ENCODE measurements around a stretch of chr3.

DNA sequence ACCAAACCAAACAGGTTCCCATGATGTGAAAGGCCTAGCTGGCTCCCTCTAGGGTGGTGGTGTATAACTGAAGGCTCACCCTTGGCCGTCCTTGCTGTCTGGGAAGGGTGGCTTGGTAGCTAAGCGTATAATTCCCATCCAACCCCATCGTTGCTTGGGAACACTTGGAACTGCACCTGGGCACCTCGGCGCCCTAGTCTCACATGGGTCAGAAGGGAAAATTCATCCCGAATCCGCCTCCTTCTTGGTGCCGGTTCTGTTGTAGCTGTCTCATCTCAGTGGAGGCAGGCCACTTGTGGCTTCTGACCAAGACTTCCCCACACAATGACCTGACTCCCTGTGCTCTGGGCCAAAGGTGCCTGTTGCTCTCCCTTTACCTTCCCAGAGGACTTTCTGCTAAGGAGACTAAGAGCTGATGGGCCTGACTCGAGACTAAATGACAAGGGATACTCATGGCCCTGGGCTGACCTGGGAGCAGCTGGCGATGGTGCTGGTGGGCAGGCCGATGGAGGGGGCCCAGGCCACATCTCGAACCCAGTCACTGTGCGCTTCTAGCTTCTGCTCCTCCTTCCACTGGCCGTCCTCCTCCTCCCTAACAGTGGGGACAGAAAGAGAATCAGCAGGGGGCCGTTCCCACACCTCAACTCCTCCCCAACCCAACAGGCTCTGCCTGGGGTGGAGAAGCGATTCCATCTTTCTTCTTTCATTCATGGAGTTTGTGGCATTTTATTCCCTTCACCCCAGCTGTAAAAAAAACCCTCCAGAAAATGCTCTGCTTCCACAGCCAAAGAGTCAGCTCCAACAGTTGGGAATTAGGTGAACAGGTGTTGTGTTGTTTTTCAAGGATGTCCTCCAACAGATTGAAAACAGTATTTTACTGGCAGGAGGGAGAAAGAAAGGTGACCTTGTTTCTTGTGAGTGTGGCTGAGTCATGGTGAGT lies 12.1 kb upstream of the GHRL start:
- PRO-cap, result no peak

DNA sequence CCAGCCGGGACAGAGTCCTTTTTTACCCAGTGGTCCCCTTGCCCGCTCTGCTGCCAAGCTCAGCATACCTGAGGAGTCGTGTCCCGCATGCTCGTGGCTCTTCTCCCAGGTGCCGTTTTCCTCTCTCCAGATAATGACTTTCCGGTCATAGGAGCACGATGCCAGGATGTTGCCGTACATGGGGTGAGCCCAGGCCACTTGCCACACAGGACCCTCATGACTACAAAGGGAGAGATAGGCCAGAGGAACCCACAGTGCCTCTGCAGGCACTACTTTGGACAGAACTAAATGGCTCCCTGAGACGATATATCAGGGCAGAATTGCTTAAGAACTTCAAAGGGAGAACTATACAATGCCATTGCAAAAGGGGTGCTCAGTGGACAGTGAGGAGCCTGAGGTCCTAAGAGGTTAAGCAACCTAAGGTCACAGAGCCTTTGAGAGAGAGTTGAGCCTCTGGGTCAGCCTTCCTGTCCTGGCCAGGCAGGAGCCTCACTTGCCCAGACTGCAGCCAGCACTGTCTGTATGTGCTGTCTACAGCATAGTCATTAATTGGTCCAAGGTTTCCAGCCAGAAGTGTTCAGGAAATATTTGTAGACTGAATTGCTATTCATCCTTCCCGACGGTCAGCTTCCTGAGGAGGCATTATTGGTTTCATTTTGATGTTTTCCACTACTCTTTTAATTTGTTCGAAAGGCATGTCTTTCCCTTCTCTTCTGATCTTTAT lies 8.2 kb downstream of the SEC13 start:
- PRO-cap, result no peak

DNA sequence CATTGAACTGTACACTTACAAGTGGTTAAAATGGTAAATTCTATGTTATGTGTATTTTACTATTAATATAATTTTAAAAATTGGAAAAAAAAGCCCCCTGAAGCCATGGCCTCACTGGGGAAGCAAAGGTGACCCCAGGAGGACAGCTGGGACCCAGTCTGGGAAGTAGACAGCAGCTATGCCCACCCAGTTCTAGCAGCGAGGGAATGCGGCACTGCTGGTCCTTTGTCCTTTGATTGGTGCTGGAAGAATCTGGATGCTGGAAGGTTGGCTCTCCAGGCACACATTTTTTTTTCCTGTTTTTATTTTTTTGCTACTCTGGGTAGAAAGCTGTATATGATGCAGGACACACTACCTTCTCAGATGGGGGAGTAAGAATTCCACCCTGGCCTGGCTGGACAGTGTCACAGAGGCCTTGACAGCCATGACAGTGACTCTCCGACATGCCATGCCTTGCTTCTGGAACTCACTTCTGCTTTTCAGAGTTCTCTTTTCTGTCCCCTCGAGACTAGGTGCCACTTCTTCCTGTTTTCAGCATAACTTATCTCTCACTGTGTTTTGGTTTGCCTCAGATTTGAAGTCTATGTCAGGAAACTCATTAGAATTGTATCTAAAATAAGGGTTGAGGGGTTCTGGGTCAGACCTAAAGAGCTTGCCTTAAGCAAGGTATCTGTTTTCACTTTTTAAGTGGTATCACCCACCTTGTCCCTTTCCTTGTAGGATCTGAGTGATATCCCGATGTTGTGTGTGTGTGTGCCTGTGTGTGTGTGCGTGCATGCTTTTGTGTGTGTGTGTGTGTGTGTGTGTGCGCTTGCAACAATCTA lies 69.0 kb upstream of the SEC13 start:
- PRO-cap, result no peak

- PRO-cap, result no peak
These were observed 13.0 kb downstream of the ATP2B2 start for GRCh38 chr3:10492410-10492673.

GRCh38 chr3:10504146-10504511 lies 1.3 kb downstream of the ATP2B2 start:
- PRO-cap, result no peak

DNA sequence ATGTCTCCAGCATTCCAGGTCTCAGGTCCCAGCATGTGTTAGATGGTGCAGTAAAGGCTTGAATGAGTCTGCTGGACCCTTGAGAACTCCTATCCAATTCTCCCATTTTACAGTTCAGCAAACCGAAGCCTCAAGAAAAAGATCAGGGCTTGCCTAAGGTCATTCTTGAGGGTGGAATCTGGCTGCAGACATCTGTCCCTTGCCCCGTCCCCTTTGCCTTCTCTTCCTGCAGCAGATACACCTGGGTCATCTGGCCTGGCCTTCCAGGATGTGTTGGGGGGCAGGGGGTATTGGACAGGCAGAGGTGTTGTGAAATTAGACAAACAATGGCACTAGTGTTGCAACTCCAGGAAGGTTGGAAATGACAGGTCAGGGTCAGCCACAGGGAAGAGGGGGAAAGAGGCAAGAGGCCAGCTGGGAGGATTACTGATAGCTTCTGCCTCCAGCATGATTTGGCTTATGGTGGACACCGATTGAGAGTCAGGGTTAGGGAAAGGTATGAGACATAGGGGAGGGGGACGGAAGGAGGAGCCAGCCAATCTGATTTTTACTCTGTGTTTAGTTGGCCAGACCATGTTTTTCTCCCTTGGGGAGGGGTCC lies 3.2 kb upstream of the ATP2B2 start:
- PRO-cap, result no peak

DNA sequence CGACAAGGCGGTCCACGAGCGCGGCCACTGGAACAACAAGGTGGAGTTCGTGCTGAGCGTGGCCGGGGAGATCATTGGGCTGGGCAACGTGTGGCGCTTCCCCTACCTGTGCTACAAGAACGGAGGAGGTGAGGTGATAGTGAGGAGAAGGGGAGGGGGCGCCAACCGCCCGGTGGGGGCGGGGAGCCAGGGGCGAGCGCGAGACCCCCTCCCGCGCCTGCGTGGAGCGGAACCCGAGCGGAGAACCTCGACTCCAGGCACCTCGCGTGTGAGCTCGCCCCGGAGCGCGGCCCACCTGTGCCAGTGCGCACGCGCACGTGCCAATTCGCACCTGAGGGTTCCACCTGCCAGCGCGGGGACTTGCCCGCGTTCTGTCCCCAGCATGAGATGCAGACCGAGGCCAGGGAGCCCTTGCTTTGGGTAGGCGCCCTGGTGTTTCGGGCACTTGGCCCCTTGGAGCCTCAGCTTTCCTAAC lies 403 bp downstream of the SLC6A11 start:
- PRO-cap, result no peak

- PRO-cap, result no peak
These were observed 1.8 kb downstream of the SLC6A1 start for GRCh38 chr3:10994362-10994808.

GRCh38 chr3:11185523-11186156 lies 31.3 kb downstream of the HRH1 start:
- PRO-cap, result no peak

- PRO-cap, result no peak
These were observed 35.9 kb downstream of the ATG7 start for GRCh38 chr3:11308041-11308498.

- PRO-cap, result no peak
These were observed 175.9 kb downstream of the ATG7 start for GRCh38 chr3:11447737-11448832.

DNA sequence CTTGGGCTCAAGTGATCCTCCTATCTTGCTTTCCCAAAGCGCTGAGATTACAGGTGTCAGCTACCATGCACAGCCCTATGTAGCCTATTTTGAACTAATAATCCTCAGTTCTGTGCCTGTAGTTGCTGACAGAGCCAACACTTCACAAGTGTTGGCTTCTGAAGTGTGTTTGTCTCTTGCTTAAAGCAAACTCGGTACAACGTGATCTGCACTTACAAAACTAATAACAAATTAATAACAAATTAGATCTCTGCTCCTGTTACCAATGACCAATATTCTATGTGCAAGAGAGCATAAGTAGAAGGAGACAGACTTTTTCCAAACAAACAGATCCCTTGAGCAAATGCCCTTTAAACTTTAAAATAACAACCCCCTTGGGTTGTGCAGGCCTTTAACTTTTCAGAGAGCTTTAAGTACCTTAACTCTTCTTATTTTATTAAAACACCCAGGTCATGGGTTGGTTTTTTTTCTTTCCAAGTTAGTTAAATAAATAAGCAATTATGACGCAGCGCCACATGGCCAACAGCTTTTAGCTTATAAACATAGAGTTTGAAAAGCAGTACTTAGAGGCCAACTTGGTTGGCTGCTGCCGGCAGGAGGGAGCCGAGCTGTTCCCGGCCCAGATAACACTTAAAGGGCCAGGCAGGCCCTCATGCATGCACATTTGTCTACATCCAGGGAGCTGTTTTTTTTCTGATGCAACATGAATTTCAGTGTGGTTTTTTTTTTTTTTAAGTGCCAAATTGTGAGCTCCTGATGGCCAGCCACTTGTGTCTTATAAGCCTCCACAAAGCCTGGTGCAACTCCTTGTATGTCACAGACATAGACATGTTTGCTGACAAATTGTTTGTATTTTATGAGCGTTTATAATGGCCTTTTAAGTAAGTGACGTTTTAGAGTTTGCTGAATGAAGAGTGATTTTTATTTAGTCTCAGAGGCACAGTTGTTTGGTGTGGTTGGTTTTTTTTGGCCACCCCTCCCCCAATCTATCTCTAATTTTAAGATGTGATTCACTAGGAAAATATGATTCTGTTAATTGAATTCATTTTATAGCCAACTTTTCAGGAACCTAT lies 134.7 kb downstream of the VGLL4 start:
- PRO-cap, result unidirectional peak, plus-strand start at position 584 of the sequence; bidirectional peak, plus-strand start at position 661 of the sequence, minus-strand start at position 632 of the sequence; unidirectional peak, plus-strand start at position 661 of the sequence

- PRO-cap, result no peak
These were observed 126.5 kb downstream of the VGLL4 start for GRCh38 chr3:11517055-11517764.

- PRO-cap, result no peak
These were observed 89.0 kb downstream of the VGLL4 start for GRCh38 chr3:11554600-11555221.

GRCh38 chr3:11724536-11725263 lies 81.0 kb upstream of the VGLL4 start:
- PRO-cap, result no peak

DNA sequence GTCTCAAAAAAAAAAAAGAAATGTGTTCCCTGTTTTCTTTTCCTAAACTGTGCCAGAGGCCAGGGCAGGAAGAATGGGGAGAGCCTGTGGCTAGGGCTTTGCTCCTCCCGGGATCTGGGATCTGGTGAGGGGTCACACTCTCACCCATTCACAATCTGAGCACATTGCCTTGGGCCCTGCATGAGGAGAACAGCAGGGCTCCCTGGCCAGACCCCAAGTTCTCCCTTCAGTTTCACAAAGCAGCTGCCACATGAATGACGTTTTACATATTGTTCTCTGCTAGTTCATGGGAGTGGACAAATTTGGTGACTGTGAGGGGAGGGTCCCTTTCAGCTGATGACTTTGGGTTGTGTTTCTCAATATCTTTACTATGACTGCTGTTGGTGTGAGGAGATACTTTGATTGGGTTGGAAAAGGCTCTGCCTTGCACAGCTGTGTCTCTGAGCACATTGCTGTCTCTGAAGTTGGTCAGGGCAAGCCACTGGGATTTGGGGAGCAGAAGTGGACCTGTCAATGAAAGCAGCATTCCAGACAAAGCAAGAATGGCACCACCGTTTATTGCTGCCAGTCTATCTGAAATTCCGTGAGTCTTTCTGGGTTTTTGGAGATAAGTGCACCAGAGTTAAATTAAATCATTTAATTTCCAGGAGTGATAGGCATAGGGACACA lies 10.5 kb downstream of the TIMP4 start:
- PRO-cap, result bidirectional peak, plus-strand start at position 401 of the sequence, minus-strand start at position 222 of the sequence

GRCh38 chr3:12193222-12193955 lies 34.7 kb upstream of the TIMP4 start:
- PRO-cap, result no peak

GRCh38 chr3:12194316-12195022 lies 35.8 kb upstream of the TIMP4 start:
- PRO-cap, result no peak

- PRO-cap, result no peak
These were observed 638 bp downstream of the PPARG start for GRCh38 chr3:12289464-12289951.

DNA sequence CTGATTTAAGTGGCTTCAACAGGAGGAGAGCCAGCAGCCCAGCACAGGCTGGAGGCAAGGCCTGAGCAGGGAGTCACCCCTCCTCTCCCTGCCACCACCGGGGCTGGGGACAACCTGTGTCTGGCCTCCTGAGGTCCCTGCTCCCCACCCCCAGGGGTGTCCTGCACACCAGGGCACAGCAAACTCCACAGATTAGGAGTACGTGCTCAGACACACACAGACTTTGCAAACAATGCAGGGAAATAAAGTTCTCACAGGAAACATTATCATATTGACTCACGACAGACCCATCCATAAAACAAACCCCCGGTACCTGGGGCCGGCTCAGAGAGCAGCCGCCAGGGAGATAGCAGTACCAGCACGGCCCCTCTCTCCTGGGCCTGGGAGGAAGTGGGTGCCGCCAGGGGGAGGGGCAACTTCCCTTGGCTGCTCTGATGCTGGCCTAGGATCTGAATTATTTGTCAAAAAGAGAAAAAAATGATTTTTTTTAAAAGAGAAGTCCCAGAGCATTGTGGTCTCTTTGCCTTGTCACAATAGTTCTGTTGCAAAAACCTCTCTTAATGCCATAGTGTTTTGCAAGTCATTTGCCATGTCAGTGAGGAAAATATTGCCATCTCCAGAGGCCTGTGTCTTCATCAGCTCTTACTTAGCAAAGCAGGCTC lies 21.9 kb upstream of the TSEN2 start:
- PRO-cap, result no peak